Left cardiac atrium (tissue), 1 donor: ENCODE data around the gene SUSD3.

- PRO-cap: no peak
Observed at GRCh38 chr9:91899863-91900941, 49.8 kb downstream of the ROR2 start.

DNA sequence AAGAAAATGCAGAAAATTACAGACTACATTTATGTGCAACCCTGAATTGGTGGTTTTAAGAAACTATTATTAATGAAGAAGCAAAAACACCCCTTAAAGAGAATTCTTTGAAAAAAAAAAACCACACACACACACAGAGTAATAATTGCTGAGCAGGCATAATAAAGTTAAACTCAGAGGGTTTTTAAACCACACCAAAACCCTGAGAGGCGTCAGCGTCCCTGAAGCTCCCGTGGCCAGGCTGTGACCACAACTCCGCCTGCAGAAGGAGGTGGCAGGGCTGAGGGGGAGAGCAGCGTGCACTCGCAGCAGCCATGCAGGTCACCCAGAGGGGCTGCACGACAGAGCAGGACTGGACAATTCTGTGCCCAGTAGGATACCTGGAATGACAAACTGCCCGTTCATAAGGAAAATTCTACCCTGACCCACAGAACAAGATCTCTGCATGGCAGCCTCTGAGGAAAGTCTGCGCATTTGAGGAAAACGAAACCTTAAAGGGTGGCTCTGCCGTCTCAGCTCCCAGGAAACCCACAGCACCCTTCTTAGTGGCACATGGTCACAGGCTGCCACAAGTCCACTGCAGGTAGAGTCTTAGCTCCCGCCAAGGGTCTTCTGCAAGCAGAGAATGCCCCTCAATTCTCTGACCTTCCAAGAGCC is 44.0 kb downstream of the ROR2 start:
- PRO-cap: no peak

- PRO-cap: no peak
Observed at GRCh38 chr9:91945384-91945632, 4.7 kb downstream of the ROR2 start.

- PRO-cap: no peak
Observed at GRCh38 chr9:91949294-91949521, 820 bp downstream of the ROR2 start.

- PRO-cap: no peak
Observed at GRCh38 chr9:92294248-92294981, 918 bp upstream of the IARS1 start.

DNA sequence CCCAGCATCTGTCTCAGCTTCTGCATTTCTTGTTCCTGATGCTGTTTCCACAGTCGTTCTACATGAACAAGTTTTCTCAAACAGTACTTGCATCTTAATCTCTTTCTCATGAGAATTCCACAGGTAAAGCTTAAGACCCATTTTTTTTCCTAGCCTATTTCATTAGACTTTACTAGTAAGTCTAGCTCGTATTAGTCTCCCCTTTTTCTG is 49.2 kb upstream of the OMD start:
- PRO-cap: no peak

- PRO-cap: no peak
Observed at GRCh38 chr9:92607780-92608340, 62.1 kb downstream of the IPPK start.

- PRO-cap: no peak
Observed at GRCh38 chr9:92610281-92611250, 59.4 kb downstream of the IPPK start.

DNA sequence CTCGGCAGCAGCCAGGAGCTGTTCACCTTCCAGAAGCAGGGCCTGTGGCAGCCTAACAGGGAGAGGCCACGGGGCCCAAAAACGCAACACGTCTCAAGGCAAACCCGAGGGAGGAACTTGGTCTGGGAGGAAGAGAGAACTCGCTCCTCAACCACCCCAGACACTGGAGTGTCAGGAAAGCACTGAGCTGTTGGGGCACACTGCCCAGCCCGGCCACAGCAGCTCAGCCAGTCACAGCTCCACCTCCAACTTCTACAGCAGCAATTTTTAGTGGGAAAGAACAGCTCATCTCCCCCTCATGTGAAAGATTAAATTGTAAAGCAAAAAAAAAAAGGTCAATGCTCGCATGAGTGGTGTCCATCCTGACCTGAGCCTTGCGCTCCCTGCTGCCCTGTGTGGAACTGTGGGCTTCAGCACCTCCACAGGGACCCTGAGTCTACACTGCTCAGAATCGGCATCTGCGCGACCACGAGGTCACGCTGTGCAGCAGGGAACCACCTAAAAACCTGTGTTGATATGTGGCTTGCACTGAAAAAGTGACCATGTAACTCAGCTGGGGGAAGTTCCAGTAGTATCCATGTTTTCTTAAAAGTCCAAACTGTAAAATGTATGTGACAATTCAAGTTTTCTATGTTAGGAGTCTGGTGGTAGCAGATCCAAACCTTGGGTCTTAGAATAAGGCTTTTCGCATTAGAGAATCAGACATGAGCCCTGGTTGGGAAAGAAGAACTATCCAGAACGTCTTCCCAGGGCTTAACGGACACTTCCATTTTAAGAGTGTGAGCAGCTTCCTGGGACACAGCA is 54.9 kb downstream of the IPPK start:
- PRO-cap: no peak

GRCh38 chr9:92624450-92625088 is 45.4 kb downstream of the IPPK start:
- PRO-cap: no peak

DNA sequence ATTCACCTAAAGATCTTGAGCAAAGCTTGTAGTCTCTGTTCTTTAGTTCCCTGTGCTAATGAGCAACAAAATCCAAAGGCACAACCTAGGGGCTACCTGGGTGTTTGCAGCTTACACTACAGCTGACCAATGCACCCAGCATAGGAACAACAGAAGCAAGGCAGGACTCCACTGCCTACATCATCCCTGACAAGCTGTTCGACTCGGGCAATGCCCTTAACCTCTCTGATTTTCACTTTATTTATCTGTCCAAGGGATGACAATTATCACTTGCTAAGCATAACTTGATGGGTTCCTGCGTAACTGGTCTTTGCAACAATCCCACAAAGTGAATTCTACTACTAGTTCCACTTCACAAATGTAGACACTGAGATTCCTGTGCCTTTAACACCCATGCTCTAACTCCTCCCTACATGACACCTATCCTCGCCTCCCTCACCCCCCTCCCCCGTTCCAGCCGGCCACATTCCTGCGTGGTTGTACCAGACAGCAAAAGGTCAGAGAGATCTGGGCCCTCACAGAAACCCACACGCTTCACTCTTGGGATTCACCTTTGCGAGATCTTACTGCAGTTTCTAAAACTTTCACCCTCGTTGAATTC is 1.1 kb downstream of the IPPK start:
- PRO-cap: unidirectional peak, plus-strand start at position 500 of the sequence

DNA sequence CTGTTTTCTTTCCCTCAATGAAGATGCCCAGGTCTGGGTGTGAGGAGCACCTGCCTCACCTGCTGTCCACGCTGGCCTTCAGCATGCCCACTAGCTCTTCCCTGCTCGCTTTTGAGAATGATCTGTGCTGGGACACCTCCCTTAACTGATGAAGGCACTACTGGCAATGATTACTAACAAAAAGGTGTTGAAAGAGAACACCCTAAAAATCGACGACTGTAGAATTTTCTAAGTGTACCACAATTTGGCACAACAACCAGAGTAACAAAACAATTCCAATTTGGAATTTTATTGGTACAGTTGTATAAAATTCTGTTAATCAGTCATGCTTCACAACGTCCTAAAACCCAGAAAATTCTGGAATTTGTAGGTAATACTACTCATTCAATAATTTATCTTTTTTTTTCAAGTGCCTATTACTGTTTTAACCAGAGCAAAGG is 42.4 kb upstream of the IPPK start:
- PRO-cap: no peak

DNA sequence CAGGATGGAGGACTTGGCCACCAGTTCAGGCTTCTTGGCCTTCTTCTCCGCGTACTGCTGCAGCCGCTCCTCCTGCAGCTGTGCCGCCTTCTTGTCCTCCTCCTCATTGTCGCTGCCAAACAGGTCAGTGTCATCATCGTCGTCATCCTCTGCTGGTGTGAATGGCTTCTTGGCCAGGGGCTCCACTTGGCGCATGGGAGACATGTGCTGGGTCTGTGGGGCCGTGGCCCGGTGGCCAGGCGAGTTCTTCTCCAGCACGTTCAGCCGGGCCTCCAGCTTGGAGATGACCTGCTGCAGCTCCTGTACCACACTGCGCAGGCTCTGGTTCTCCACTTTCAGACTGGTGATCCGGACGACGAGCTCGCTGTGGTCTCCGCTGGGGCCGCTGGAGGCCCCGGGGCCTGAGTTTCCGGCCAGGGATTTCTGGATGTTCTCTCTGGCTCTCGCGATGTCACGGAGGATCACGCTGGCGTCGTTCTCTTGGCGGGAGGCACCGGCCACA is 40.7 kb downstream of the ZNF484 start:
- PRO-cap: no peak

DNA sequence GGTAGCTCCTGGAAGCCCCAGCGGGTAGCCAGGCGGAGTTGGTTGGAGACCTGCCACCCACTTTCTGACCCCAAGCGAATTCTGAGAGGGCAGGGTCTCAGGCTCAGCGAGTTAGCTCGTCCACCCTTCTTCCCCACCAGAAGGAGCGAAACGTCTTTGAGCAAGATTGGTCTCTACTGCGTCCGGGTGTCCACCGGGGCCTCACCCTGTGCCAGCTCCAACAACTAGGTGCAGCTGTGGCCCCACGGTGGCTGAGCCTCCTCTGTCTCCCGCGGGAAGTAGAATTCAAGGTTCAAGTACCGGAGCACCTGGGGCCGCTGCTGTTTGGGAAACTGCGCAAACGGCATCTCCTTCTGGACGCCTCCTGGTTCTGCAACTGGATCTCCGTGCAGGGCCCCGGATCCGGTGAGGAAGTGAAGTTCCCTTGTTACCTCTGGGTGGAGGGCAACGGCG is 34.3 kb upstream of the FGD3 start:
- PRO-cap: no peak

DNA sequence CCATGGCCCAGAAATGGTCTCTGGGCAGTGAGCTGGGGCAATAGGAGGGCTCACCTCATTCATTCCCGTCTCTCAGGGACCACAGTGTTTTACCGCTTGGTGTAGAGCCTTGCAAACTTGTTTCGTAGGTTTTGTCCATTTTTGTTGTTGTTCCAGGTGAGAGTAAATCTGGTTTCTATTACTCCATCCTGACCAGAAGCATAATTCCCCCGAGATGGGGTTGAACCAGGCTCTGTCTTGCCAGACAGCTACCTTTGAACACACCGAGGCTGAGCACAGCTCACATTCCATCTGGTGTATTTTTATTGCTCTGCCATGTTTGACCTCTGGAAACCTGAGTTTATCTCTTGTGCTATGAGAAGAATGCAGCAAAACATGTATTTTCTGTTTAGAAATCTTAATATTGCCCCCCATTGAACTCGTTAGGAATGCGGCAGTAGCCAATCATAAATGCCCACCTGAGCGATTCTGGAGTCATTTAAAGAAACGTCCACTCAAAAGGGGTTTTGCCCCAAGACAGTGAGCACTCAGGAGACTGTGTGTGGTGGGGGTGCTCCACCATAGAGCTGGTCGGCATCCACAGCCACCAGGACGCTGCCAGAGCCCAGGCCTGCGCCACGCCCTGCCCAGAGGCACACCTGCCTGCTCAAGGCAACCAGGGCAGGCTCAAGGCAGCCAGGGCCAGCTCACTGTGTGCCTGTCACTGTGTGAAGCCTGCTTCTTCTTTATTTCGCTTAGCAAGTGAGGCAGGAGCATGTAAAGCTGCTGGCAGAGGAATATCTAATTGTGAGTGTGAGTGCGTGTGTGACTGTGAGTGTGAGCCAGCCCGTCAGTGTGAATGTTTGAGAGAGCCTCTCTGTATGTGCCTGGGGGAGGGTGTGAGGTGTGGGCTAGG is 26.9 kb downstream of the FGD3 start:
- PRO-cap: no peak

- PRO-cap: no peak
Observed at GRCh38 chr9:93058299-93059440, at the start of gene SUSD3. Gene SUSD3 (plus strand): TSS chr9:93058701.

- PRO-cap: no peak
Observed at GRCh38 chr9:93061703-93062497, 3.4 kb downstream of the SUSD3 start.

GRCh38 chr9:93064267-93065142 is 6.0 kb downstream of the SUSD3 start:
- PRO-cap: no peak

GRCh38 chr9:93114015-93114464 is 18.0 kb downstream of the CARD19 start:
- PRO-cap: no peak

DNA sequence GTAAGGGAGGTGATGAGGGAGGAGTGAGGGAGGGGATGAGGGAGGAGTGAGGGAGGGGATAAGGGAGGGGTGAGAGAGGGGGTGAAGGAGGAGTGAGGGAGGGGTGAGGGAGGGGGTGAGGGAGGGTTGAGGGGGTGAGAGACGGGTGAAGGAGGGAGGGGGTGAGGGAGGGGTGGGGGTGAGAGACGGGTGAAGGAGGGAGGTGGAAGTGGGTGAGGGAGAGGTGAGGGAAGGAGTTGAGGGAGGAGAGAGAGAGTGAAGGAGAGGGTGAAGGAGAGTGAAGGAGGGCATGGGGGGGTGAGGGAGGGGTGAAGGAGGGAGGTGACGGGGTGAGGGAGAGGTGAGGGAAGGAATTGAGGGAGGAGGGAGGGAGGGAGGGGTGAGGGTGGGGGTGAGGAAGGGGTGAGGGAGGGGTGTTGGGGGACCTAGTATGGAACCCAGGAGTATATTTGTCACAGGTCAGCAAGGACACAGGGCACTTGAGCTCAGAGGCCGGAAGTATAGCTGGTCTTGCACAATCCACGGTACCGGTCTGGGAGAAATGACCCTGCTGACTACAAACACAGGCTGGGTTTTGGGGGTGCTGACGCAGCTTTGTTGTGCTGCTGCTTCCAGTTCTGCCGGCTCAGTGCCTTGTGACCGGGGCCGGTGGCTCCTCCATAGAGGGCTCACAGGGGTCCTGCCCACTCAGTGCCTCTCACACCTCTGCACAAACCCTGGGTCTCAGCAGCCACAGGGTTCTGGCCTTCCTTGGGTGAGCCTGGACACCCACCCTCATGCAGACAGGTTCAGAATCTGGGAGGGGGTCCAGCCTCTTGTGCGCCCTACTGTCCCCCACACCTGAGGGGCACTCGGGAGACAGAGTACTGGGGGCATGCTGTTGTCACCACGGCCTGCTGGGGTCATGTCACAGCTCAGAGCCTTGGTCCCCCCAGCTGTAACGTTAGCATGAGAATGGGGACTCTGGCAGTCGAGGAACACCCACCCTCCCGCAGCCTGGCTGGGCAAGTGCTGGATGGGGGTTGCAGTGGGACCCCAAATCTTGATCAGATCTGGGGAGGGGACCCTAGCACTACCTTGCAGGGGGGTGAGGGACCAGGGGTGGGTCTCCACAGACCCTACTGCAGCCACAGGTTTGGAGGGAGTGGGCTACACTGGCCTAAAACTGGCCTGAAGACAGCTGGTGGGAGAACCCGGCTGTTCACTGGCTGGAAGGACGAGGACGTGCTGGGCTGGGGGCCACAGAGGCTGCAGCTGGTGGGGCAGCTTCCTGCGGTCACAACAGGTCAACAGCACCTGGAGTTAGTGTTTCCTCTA is 17.9 kb downstream of the NINJ1 start:
- PRO-cap: no peak